ENCODE measurements around a stretch of chr20.

DNA sequence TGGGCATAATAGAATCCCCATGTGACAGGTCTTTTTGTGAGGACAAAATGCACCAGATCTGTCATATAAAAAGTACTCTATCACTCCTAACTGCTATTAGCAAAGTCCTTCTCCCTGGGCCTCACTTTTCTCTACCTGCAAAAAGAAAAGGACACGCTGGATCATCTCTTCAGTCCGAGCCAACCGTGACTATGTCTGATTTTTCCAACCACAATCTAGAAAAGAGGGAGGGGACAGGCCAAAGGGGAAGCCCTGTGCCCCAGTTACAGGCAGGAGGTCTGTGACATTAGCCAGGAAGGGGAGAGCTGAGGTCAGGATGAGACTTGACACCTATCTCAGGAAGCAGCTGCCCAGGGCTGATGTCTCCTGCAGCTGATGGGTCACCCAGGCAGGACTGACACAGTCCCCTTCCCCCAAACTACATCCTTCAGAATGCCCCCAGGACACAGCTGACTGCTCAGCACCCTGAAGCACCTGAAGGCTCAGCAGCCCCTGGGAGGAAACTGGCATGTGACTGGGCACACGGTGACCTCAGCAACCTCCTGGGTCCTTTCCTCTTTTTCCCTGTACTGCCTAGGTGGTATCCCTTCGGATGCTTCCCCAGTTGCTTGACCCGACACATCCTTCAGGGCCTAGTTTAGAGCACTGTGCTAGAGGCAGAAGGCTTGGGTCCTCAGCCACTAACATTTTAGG, 2.0 kb downstream of the SDC4 start:
- PRO-cap = no peak

DNA sequence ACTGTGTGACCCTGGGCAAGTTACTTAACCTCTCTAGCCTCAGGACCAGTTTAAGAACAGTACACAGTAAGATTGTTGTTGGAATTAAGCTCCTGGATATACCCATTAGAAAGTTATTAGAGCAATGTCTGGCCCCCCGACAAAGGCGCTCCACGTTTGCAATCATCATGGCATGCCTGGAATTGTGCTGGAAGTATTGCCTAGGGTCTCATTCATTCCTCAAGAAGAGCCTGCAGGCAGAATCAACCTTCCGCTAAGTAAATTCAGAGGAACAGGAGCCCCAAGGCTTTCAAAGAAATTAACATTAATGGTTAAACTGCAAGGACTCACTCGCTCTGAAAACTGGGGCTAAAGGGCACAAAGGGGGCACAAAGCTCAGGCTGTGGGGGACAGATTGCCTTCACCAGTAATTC, 1.3 kb downstream of the SDC4 start:
- PRO-cap = no peak

DNA sequence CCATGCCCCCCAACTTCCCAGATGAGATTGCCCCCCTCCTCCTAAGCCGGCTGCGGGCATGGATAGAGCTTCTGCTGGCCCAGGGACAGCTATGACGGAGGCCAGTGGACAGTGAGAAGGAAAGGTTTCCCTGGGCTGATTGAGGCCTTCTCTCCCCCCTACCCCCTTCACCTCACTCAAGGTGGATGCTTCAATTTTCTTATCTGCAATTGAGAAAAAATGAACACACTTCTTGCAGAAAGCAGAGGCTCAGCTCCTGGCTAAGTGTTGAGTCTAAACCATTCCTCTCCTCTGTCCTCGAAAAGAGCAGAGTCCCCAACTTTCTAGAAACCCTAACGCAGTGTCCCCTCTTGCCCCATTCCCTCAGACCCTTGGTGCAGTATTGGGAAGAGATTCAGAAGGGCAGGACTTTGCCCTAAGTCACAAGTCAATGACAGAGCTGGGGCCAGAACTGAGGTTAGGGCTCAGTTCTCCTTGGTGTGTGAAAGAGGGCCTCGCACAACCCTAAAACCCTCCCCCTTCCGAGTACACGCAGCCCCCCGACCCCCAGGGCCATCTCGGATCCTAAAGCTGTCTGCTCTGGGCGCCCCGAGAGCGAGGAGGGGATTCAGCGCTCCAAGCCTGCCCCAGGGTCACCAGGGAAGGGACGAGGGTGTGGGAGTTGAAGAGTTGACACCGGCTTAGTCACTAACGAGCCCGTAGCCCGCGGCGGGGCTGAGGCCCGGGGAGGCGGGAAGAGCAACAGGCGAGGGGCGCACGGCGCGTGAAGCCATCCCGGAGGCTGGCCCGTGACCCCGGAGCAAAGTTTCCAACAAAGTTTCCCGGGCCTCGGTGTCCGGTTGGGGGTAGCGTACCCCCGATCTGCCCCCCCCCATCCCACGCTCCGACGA, 607 bp downstream of the SDC4 start:
- PRO-cap = bidirectional peak, plus-strand start at position 717 of the sequence, minus-strand start at position 550 of the sequence

GRCh38 chr20:45373107-45374340, 4.6 kb downstream of the TP53TG5 start:
- PRO-cap = unidirectional peak, minus-strand start at chr20:45373674; unidirectional peak, minus-strand start at chr20:45373696; unidirectional peak, minus-strand start at chr20:45373987

- PRO-cap = no peak
Measured at GRCh38 chr20:45407609-45407725, 622 bp upstream of the DBNDD2 start.

- PRO-cap = no peak
Measured at GRCh38 chr20:45878221-45878850, 2.7 kb upstream of the ZSWIM1 start.

- PRO-cap = no peak
Measured at GRCh38 chr20:45917684-45918186, 5.8 kb upstream of the PLTP start.

DNA sequence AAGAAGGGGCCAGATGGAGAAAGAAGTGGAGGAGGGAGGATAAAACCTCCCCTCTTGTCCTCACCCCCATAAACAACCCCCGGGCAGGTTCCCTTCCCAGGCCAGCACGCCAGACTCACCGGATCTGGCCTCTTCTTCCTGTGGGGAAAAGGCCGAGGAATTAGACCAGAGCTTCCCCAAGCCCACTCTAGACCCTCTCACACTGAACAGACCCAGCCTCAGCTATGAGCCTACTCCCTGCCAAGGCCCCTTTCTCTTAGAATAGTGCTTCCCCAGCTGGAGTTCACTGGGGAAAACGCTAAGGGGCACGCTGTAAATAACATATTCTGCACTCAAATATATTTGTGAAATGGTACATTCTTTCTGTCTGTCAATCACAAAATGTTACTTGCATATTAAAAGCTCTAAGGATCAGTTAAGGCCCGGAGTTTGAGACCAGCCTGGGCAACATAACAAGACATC, 11.2 kb downstream of the ZNF335 start:
- PRO-cap = no peak

DNA sequence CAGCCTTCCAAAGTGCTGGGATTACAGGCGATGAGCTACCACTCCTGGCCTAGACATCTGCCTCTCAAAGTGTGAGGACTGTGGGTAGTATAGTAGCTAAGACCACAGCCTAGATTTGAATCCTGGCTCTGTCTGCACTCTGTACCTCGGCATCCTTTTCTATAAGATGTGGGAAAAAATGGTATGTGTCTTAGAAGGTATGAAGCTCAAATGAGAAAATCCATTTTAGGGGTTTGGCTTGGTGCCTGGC, 1.2 kb downstream of the ZNF335 start:
- PRO-cap = no peak

GRCh38 chr20:45993313-45993908, 15.3 kb upstream of the MMP9 start:
- PRO-cap = no peak

DNA sequence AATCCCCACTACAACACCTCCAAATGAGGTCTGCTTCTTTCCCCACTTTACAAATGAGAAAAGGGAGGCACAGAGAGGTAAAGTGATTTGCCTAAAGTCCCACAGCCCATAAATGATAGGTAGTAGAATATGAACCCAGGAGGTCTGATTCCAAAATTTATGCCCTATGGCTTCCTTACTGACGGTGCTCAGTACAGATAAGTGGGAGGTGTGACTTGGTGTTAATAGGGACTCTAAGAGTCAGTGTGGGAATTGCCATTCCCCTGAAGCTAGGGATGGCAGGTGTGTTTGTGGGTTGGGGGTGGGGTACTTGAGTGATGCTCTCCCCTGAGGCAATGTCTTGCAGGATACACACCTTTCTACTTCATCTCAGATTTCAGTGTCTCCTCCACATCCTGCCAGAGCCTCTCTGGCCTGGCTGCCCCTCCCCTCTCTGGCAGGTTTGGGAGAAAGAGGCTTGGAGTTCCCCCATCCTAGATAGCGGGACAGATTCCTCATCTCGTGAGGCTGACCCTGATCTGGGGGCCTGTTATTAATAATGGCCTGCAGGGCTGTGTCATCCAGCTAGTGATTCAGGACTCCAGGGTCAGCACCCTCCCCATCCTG, 4.0 kb upstream of the MMP9 start:
- PRO-cap = no peak

DNA sequence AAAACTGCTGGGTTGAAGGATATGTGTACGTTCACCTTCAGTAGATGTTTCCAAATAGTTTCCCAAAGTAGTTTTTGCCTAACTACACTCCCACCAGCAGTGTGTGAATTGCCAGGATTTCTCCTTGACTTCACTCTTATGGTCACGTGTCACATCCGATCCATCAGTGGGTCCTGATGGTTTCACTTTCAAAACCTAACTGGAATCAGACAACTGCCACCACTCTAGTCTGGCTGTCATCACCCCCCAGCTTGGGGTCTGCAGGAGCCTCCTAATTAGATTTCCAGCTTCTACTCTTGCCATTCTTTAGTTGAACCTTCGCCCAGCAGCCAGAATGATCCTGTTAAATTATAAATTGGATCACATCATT, 8.5 kb upstream of the SLC12A5 start:
- PRO-cap = no peak

- PRO-cap = no peak
Measured at GRCh38 chr20:46021309-46022423, 7.3 kb upstream of the SLC12A5 start.

DNA sequence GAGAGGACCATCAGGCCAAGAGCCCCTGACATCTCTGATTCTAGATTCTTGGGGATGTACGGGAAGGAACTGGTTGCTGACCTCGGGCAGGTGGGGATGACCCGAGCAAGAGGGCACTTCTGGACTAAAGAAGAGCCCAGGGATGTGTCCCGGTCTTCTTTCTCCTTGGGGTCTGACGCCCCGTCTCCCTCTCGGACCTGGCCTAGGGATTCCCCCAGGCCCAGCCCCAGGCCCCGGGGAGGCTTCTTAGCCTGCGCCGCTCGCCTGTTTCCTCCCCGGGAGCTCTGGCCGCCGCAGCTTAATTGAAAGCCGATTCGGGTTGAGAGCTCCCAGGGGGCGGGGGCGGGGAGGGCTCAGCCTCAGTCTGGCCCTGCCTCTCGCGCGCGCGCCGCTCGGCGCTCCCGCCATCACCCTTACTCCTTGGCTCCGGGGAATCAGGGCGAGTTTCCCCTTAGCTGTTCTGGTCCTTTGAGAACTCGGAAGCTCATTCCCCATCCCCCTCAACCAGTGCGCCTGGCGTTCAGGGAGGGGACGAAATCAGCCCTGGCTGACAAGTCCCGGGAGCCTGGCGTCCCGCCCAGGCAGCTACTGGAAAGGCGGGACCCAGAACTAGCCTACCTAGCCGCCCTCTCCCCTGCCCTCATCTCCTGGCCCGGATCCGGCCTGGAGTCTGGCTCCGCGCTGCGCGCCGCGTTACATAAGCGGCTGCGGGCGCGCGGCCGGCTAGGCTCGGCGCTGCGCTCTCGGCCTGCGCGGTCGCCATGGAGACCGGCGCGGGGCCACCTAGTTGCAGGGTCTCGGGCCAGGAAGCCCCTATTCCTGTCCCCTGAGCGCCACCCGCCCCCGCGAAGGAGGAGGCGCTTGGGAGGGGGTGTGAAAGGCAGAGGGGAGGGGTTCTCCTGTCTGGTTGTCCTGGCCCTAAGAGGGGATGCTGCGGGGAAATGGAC, 2.7 kb downstream of the SLC12A5 start:
- PRO-cap = no peak

- PRO-cap = no peak
Measured at GRCh38 chr20:46362986-46363516, 1.2 kb downstream of the SLC35C2 start.

- PRO-cap = no peak
Measured at GRCh38 chr20:46376123-46377166, 12.2 kb upstream of the SLC35C2 start.

DNA sequence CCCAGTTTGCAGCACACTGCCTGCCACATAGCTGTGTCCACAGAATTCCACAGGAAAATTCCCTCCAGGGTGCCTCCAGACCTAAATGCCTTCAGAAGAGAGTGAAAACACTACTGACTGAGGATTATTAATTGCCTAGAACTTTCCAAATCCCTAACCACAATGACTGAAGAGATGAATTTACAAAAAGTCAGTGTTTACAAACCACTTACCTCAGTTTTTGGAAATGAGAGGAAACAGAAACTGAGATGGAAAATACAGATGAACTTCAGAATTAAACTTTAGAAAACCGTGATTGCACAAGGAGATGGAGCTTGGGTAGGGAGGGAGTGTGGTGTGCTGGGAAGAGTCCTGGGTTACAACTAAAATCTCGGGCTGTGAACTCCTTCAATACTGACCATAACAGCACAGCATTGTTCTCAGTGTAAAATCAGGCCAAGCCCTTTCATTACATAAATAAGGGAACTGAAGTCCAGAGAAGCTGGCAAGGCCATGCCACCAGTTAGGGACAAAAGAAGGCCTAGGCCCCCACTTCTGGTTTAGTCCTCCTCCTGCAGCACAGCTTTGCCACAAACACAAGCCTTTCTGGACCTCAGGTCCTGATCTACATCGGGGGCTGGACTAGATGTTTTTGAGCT, 4.0 kb downstream of the ELMO2 start:
- PRO-cap = no peak

DNA sequence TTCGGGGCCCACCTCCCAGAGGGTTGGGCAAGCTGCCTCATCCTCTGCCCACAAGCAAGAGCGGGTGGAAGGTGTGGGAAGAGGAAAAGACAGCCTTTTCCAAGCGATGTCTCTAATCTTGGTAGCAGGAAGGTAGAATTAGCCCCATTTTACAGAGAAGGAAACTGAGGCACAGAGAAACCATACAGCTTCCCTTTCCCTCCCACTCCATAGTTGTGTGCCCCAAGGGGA, 174 bp upstream of the OCSTAMP start:
- PRO-cap = no peak

- PRO-cap = no peak
Measured at GRCh38 chr20:46708622-46709446, 615 bp upstream of the SLC2A10 start.

DNA sequence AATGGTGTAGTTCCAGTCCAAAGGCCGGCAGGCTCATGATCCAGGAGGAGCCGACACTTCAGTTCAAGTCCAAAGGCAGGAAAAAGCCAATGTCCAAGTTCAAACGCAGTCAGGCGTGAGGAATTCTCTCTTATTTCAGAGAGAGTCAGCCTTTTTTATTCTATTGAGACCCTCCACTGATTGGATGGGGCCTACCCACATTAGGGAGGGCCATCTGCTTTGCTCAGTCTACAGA, 71.1 kb upstream of the EYA2 start:
- PRO-cap = no peak